ENCODE data around the gene SET.

GRCh38 chr9:128389612-128390237, 18.6 kb downstream of the URM1 start:
- PRO-cap = no peak
- RAMPAGE, long total RNA, 2 experiments = no peak in any of the 2 experiments

DNA sequence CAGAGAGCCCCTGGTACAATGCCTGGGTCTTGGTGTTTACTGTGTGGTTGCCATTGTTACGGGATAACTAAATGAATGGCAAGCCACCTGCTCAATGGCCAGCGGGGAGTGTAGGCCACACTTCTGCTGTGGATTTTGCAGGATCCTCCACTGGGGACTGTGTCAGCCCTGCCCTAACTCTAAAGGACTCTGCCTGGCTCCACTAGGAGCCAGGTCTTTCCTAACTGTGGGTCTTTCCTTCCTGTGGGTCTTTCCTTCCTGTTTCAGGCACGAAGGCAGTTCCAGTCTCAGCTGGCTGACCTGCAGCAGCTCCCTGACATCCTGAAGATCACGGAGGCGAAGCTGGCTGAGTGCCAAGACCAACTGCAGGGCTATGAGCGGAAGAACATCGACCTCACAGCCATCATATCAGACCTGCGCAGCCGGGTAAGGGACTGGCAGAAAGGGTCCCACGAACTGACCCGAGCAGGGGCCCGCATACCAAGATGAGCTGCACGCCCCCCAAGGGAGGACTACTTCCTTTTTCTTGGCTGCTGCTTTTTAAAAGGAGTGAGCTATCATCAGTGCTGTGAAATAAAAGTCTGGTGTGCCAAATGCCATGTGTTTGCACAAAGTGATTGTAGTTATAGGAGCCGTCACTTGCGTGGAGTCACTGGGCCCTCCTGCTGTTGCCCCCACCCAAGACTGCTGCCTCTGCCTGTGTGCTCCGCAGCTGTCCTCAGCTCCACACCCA, 10.1 kb upstream of the GLE1 start:
- PRO-cap = no peak
- RAMPAGE, long total RNA, 2 experiments = no peak in any of the 2 experiments

GRCh38 chr9:128558335-128558898, 6.0 kb downstream of the SPTAN1 start:
- PRO-cap = no peak
- RAMPAGE, long total RNA, 2 experiments = no peak in any of the 2 experiments

- PRO-cap = no peak
- RAMPAGE, long total RNA, 2 experiments = no peak in any of the 2 experiments
These were observed 32.1 kb downstream of the DYNC2I2 start for GRCh38 chr9:128624383-128625111.

DNA sequence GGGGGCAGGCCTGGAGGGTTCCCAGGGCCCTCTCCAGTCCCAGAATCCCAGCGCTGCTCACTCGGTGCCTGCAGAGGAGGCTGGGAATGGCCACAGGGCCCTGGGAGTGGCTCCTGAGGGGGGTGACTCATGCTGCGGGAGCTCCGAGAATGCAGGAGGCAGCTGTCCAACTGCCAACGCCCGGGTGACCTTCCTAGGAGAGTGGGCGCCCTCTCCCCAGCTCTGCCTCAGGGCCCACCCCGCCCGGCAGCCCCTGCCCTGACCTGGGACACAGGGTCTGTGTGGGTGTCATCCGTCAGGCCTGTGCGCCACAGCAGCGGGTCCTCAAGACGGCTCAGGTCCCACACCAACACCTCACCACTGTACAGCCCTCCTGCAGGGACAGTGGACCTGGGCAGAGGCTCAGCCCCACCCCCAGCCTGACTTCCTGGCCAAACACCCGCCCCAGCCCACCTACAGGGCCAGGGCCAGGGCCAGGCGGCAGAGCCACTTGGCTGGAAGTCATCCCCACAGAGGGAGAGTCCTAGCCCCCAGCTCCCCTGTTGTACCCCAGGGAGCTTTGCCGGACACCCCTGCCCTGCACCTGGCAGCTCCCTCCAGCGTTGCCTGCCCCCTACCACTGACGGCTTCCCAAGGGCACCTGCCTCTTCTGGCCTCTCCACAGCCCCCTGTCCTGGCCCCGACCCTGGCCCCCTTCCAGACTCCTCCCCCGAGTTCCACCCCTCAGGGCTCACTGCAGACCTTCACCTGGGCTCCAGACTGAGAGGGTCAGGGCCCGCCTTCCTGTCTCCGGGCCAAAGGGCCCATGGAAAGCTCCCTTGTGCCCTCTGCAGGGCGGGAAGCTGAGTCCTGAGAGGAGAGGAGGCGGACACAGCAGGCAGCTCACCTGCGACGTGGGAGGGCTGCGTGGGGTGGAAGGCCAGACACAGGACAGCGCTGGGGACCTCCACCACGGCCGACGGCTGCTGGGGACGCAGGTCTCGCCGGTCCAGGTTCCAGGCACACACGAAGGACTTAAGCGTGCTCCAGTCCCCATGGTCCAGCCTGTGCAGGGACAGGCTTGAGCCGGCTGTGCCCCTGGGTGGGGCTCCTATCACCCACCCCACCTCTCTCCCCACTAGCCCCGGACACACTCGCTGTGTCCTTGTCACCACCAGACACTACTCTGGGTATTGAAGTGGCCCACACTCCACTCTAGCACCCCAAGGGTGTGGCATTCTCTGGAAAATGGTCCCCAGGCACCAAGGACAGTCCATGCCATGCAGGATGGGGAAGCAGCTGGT, 20.8 kb downstream of the DYNC2I2 start:
- PRO-cap = bidirectional peak, plus-strand start at position 169 of the sequence, minus-strand start at position 59 of the sequence
- RAMPAGE, long total RNA, 2 experiments = no peak in any of the 2 experiments

DNA sequence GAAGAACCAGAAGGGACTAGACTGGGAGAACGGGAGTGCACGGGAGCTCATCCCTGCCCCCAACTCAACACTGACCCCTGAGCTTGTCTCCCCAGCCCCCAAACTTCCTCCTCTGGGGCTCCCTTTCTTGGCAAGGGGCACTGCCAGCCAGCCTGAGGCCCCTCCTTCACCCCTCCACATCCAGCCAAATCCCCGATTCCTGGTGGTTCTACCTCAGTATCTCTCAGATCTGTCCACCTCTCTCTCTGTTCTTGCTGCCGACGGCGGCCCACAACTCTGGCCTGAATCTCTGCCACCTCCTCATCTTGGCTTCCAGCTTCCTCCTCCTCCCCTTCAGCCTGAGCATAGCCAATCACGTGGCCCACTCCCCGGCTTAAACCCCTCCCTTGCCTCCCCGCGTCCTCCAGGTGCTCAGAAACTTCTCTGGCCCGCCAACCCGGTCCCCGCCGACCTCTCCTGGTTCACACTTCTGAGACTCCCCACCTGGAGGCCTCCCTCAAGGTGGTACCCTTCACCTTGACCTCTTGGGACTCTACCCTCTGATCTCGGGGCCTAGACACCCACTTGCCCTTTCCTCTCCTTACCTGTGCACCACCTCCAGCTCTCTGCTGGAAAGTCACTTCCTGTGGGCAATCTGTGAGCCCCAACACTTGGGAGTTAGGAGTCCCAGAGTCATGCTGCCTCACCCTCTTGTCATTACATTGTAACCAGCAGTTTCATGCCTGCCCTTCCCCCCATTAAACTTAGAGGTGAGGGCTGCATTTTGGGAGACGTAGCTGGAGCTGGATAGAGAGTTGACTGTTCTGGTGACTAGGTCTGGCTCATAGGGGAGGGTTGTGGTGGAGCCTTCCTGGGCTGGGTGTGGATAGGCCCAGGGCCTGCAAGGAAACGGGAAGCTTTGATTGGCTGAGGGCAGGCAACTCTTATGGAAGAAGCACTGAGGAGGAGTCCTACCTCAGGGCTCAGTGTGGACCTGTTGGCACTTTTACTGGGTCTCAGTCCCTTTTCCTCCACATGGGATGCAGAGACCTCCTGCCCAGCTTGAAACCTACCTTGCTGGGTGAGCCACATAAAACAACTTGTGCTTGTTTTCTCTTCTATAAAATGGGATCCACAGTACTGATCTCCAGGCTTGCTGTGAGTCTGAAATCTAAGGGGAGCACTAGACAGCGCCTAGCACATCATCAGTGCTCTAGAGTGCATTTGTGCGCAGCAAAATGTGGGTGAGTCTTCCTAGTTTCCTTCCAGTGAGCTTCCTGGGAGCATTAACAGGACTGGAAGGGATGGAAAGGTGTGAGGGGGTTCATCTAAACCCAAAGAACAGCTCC, 4.4 kb upstream of the SET start:
- PRO-cap = bidirectional peak, plus-strand start at position 414 of the sequence, minus-strand start at position 340 of the sequence; unidirectional peak, minus-strand start at position 607 of the sequence; unidirectional peak, minus-strand start at position 825 of the sequence
- RAMPAGE, long total RNA, 2 experiments = start-site peak on the minus strand in 1 of 2 experiments, centred at position 319 of the sequence, 9 reads per replicate

DNA sequence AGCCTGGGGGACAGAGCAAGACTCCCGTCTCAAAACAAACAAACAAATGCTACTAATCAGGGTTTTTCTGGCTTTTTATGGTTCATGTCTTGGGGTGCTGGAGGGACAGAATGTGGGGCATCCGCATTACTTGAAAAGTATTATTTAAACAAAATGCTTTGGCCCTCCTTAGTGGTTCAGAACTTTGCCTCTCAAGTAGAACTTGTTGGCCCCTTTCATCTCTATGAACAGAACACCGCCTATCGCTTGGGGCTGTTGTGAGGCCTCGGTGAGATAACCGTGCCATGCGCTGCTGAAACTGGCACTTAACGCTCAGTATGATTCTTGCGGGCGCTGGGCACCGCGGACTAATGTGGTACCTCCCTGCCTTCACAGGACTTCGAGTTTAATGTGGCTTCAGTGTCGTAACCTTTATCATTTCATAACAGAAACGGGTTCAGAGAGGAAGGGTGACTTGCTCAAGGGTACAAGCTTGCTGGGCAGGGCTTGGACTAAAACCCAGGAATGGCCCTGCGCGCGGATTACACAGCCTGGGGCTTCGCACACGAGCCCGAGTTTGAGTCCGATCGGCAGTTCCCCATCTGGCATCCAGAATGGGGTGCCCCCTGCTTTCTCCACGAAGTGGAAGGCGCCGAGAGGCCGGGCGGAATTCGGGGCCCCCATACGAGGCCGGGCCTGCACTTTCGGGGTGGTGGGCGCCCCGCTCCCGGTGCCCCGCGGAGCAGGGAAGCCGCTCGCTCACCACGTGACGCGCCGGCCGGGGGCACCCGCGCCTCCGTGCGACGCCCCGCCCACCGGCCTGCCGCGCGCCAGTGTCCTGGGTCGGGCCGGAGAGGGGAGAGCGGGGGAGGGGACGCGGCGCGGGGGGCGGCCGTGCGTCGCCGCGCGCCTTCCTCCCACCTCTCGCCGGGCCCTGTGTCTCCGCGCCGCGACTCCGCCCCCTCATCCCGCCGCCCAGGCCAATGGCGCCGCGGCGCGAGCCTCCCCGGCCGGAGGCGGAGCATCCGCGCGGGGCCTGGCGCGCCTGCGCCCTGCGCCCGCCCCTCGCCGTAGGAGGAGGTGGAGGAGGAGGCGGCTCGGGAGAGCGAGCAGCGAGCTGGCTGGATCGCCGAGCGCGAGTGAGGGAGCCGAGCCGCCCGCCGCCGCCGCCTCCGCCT, at the start of gene SET:
SET (plus strand) TSS at position 1,042 of the 1,157 bp plus-strand sequence.
- PRO-cap = unidirectional peak, plus-strand start at position 439 of the sequence; bidirectional peak, plus-strand start at position 1,052 of the sequence, minus-strand start at position 915 of the sequence
- RAMPAGE, long total RNA, 2 experiments = no peak in any of the 2 experiments

- PRO-cap = no peak
- RAMPAGE, long total RNA, 2 experiments = start-site peak on the plus strand in 1 of 2 experiments, at chr9:128692733-128692948 at its widest, 39 to 253 reads per replicate
These were observed 3.7 kb downstream of the SET start for GRCh38 chr9:128692534-128693285.

GRCh38 chr9:128694741-128695712, 6.0 kb downstream of the SET start:
- PRO-cap = no peak
- RAMPAGE, long total RNA, 2 experiments = no peak in any of the 2 experiments

DNA sequence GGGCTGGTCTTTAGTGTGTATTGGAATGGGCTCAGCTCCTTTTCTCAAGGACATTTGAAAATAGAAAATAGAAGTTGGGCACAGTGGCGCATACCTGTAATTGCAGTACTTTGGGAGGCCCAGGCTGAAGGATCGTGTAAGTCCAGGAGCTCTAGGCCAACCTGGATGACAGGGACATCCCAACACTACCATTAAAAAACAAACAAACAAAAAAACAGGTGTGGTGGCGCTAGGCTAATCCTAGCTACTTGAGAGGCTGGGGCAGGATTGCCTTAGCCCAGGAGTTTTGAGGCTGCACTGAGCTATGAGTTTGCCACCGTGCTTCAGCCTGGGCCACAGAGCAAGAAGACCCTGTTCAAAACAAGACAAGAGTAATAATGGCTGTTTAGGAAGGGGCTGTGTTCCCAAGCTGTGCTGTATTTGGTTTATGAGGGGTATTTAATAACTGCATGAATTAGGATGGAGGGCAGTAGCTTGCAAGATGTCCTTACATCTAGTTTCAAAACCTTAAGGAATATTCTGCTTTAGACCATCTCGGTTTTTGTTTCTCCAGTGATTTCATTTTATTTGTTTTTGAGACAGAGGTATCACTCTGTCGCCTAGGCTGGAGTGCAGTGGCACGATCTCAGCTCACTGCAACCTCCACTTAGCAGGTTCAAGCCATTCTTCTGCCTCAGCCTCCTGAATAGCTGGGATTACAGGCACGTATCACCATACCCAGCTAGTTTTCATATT, 4.8 kb upstream of the PKN3 start:
- PRO-cap = no peak
- RAMPAGE, long total RNA, 2 experiments = no peak in any of the 2 experiments

DNA sequence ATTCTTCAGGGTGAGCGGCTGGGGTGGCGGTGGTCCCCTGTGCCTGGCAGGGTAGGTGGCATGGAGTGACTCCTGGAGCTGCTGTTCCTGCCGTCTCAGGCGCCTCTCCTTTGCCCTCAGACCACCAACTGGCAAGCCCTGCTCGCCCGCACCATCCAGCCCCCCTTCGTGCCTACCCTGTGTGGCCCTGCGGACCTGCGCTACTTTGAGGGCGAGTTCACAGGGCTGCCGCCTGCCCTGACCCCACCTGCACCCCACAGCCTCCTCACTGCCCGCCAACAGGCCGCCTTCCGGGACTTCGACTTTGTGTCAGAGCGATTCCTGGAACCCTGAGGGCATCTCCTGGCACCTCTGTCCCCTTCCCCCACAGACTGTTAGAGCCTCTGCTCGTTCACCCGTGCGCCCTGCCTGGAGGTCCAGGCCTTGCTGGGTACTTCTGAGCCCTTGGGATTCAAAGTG, 3.6 kb downstream of the ZDHHC12 start:
- PRO-cap = no peak
- RAMPAGE, long total RNA, 2 experiments = no peak in any of the 2 experiments

GRCh38 chr9:128724707-128725377, 915 bp upstream of the ZDHHC12 start:
- PRO-cap = no peak
- RAMPAGE, long total RNA, 2 experiments = no peak in any of the 2 experiments

- PRO-cap = no peak
- RAMPAGE, long total RNA, 2 experiments = no peak in any of the 2 experiments
These were observed 9.6 kb downstream of the ZER1 start for GRCh38 chr9:128762100-128762527.

- PRO-cap = no peak
- RAMPAGE, long total RNA, 2 experiments = no peak in any of the 2 experiments
These were observed 14.6 kb upstream of the ENDOG start for GRCh38 chr9:128803527-128804309.

GRCh38 chr9:128881561-128881785, 277 bp downstream of the KYAT1 start:
- PRO-cap = no peak
- RAMPAGE, long total RNA, 2 experiments = no peak in any of the 2 experiments

GRCh38 chr9:128908291-128909176, 12.2 kb upstream of the PHYHD1 start:
- PRO-cap = no peak
- RAMPAGE, long total RNA, 2 experiments = no peak in any of the 2 experiments

GRCh38 chr9:129088907-129090296, 8.5 kb downstream of the DOLPP1 start:
- PRO-cap = no peak
- RAMPAGE, long total RNA, 2 experiments = start-site peak on the plus strand in 1 of 2 experiments, at chr9:129089967-129090047 at its widest, 6 reads per replicate

GRCh38 chr9:129149289-129149865, 28.7 kb downstream of the IER5L start:
- PRO-cap = no peak
- RAMPAGE, long total RNA, 2 experiments = no peak in any of the 2 experiments

DNA sequence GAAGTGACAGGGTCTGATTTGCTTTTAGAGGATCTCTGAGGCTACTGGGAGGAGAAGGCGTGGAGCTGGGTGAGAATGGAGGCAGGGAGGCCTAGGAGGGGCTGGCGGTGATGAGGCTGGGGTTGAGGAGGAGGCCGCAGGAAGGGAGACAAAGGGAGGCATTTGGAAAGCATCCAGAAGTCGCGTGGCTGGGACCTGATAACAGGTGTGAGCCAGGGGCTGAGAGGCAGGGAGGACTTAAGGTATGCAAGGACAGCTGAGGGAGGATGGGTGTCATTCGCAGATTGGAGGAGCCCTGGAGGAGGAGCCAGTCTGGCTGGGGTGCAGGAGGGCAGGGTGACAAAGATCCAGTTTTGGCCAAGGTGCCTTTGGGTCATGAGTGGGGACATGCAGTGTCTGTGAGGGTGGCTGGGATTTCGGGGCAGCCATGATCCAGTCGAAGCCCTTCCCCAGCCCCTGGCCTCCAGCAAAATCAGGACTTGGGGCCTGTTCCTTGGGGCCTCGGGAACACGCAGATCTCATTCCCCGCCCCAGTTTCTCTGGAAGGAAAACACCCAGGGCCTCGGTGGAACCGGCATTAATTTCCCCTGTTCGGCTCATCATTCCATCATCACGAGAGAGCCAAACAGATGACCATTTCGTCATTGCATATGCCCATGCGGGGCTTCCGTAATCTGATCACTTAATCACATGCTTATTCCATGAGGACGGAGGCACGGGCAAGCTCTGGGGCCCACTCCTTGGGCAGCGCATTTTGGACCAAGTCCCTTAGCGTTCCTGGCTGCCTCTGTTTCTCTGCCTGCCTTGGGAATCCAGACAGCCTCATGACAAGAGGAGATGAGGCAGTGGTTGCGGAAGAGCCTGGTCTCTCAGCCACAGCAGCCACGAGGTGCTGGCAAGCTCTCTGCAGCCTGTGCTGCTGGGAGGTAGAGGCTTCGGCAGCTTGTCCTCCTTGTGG, 64.7 kb upstream of the IER5L start:
- PRO-cap = bidirectional peak, plus-strand start at position 697 of the sequence, minus-strand start at position 541 of the sequence
- RAMPAGE, long total RNA, 2 experiments = no peak in any of the 2 experiments

GRCh38 chr9:129253900-129254743, 76.1 kb upstream of the IER5L start:
- PRO-cap = no peak
- RAMPAGE, long total RNA, 2 experiments = no peak in any of the 2 experiments

All from lower leg skin (tissue), 2 donors.